Heart right ventricle (tissue), 2 donors: ENCODE results near the gene MKLN1.

GRCh38 chr7:130915265-130916154 is 181.5 kb upstream of the KLF14 start:
- PRO-cap, 2 experiments, result peak in 1 of 2 experiments; most common minus-strand start chr7:130915675 (in 1)

DNA sequence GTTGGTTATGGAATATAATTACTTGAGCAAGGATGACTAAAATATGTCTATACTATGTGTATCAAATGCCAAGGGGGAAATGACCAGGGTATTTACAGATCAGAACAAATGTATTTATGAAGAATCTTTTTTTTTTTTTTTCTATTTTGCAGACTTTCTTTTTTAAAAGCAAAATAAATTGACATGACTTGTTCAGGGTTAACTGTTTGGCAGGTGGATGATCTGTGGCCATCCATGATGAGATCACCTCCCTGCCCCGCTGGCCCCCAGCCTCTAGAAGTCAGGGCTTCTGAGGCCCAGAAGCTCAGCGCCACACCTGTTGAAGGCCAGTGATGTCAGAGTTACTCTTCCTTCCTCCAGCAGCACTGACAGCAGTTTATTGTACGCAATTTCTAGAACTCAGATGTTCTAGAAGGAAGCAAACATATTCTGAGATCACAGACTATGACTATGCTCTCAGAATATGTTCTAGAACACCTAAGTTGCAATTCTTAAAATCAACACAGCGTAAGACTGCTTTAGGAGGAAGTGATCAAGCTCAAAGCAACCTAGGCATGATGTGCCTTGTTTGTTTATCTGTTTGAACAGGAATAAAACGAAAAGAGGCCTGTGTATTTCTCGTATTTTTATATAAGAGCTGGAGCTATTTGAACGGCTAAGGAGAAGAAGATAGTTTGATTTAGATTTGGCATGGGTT is 196.2 kb upstream of the KLF14 start:
- PRO-cap, 2 experiments, result no peak in any of the 2 experiments

- PRO-cap, 2 experiments, result no peak in any of the 2 experiments
Measured at GRCh38 chr7:130947697-130948373, 213.8 kb upstream of the KLF14 start.

GRCh38 chr7:130957195-130957548 is 223.2 kb upstream of the KLF14 start:
- PRO-cap, 2 experiments, result no peak in any of the 2 experiments

DNA sequence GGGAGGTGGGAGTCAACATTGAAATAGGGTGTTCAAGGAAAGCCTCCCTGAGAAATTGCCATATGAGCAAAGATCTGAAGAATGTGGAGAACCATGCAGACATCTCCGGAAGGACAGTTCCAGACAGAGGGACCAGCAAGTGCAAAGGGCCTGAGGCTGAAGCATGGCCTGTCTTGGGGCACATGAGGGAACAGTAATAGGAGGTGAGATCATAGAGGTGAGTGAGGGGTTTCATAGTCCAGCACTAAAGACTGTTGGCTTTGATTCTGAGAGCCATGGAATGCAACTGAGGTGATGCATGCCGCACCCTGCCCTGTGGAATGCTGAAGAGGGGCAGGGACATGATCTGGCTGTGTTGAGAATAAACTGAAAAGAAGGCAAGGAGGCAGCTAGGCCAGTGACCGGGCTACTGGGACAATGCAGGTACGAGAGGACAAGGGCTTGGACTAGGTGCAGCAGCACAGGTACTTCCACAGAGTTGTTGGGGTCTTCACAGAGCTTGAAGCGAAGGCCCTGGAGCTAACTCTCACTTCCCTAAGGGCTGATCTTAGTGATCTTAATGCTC is 253.1 kb upstream of the KLF14 start:
- PRO-cap, 2 experiments, result no peak in any of the 2 experiments

DNA sequence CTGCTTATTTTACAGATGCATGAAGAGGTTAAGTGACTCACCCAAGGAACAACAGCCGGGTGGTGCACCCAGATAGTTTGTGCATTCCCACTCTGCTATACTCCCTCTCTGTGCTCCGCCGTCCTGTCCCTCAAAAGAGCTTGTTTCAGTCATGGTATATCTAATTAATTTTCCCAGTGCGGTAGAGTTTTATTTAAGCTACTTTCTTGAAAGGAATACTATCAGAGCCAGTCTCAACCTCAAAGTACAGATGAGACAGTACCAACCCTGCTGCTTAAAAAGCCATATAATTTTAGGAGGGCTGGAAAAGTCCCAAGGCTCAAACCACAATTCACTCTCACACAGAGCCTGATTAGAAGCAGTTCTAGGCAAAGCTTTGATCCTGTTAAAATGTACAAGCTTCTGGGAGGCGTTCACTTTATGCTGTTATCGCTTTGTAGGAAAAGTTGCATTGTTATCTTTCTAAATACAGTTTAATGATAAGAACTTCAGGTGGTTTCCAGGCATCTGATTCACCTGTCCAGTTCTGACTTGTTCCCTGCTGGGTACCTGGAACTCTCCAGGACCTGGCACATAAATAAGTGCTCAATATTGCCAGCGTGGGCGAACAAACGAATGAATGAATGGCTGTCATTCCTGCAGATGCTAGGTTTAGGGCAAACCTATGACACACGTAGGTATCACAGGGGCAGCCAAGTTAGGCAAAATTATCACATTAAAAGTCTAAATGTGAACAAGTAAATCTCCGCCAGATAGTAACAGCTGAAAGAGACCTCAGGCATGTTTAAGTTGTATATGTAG is 261.6 kb upstream of the KLF14 start:
- PRO-cap, 2 experiments, result no peak in any of the 2 experiments

- PRO-cap, 2 experiments, result no peak in any of the 2 experiments
Measured at GRCh38 chr7:131013145-131013466, 279.1 kb upstream of the KLF14 start.

GRCh38 chr7:131033429-131033894 is 294.2 kb upstream of the MKLN1 start:
- PRO-cap, 2 experiments, result no peak in any of the 2 experiments

- PRO-cap, 2 experiments, result no peak in any of the 2 experiments
Measured at GRCh38 chr7:131044861-131045104, 282.9 kb upstream of the MKLN1 start.

DNA sequence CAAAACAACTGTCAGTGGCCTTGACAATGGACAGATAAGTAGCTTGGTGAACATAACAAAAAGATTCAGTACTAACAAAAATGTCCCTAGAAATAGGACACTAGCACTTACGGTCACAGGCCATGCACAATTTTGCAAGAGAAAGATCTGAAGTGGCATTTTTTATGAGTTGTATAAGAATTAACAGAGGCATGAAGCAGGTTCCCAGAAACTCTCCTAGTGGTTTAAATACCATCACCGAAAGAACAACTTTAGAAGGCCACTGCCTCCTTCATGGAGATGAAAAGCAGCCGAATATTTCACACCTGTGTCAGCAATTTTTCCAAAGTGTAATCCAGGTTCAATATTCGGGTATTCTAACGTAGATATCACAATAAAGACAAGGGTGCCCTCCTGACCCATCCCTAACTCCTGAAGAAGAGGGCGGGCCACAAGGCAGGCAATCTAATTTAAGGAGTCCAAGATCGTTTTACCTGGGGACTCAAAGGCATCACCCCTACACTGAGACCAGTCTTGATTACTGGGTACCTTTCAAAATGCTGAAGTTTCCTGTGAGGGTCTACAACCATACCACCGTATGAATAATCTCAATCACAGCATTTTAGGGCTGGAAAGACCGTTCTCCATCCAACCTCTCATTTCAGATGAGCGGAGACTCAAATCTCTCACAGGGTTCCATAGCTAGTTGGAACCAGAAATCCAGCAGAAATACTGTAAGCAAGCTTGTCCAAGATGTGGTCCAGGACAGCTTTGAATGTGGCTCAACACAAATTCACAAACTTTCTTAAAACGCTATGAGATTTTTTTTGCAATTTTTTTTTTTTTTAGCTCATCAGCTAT is 231.0 kb upstream of the MKLN1 start:
- PRO-cap, 2 experiments, result no peak in any of the 2 experiments

GRCh38 chr7:131099241-131099499 is 228.5 kb upstream of the MKLN1 start:
- PRO-cap, 2 experiments, result no peak in any of the 2 experiments

DNA sequence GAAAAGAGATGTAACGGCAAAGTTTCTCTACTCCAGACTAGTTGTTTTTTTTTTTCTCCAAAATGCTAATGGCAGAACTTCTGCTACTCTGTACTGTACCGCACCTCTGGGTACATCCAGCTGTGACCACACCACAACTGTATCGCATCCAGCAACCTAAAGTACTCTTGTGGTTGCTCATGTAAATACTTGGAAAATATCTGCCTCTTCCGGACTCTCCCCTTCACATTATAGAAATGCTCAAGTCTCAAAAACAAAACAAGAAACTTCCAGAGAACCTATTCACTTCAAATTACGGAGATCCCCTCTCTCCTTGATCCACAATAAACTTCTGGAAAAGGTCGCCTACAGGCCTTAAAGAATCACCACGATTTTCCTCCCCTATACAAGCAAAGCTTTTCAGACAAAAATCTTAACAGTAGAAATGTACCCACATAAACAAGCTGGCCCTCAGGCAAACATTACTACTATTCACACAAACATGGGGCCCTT is 223.0 kb upstream of the MKLN1 start:
- PRO-cap, 2 experiments, result no peak in any of the 2 experiments

DNA sequence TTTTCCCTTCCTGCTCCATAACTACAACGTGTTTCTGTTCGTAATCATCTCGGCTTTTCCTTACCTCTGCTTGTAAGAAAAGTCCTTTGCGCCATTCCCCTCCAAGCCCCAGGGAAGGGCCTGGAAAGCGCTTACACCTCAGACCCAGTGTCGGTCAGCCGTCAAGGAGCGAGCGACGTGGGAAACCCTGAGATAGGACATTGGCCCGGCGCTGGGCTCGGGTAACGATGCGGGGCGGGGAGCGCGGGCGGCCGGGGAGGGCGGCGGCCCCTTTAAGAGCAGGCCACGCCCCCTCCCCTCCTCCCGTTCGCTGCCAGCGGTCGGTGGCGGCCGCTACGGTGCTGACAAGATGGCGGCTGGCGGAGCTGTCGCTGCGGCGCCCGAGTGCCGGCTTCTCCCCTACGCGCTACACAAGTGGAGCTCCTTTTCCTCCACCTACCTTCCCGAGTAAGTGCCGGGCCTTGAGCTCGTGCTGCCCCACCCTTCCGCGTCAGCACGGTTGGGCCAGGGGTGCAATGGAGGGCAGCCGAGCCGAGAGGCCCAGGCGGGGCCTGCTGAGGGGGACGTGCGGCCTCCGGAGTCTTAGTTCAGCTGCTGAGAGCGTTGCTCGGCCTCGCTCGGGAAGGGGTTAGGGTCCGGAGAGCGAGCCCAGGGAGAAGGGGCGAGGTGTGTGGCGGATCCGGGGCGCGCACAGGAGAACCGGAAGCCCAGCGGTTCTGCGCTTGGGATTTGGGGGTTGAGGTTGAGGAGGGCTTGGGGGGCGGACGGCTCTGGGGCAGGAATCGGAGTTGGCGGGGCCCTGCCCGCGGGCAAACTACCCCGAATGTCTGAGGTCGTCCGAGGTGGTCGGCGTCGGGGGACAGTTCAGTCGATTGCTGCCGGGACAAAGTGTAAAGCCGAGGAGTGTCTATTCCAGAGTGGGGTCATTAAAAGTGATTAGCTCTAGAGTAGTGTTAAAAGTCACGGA is at the start of gene MKLN1:
Gene MKLN1, plus strand, starts transcription at position 326 of the 967 bp plus-strand sequence.
- PRO-cap, 2 experiments, result peak in 2 of 2 experiments; most common plus-strand start position 344 of the sequence (in 2); most common minus-strand start position 149 of the sequence (in 1)

DNA sequence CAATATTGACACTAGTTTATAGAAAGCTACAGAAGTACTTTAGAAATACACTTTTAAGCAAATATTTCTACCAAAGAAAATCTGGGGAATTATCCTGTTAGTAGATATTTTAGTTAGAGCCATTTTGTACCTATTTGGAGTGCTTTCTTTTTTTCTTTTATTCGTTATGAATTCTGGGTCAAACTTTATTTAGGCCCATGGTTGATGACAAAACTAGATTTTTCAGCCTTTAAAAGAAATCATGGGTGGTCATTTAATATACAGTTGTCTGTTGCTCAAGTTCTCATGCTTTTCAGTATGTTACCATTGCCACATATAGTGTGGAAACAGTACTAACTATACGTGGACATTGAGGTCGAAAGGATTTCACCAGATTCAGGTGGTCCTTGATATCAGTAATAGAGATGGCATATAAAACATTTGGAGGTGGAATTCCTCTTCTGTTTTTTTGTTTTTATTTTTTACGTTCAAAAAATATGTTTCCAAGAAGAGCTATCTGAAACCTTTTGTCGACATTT is 89.6 kb downstream of the MKLN1 start:
- PRO-cap, 2 experiments, result no peak in any of the 2 experiments

DNA sequence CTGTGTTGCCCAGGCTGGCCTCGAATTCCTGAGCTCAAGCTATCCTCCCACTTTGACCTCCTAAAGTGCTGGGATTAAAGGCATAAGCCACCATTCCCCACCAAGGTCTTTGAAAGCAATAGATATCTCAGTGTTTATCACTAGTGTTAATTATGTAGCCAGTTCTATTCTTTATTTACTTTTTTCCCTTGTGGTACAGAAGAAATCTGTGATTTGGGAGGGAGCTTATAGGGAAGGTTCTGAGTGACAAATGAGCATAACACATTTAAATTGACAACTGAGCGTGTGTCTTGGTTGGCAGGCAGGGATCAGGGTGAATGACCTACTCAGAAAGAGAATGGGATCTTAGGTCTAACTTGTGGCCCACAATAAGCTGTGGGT is 57.8 kb downstream of the PODXL start:
- PRO-cap, 2 experiments, result no peak in any of the 2 experiments

DNA sequence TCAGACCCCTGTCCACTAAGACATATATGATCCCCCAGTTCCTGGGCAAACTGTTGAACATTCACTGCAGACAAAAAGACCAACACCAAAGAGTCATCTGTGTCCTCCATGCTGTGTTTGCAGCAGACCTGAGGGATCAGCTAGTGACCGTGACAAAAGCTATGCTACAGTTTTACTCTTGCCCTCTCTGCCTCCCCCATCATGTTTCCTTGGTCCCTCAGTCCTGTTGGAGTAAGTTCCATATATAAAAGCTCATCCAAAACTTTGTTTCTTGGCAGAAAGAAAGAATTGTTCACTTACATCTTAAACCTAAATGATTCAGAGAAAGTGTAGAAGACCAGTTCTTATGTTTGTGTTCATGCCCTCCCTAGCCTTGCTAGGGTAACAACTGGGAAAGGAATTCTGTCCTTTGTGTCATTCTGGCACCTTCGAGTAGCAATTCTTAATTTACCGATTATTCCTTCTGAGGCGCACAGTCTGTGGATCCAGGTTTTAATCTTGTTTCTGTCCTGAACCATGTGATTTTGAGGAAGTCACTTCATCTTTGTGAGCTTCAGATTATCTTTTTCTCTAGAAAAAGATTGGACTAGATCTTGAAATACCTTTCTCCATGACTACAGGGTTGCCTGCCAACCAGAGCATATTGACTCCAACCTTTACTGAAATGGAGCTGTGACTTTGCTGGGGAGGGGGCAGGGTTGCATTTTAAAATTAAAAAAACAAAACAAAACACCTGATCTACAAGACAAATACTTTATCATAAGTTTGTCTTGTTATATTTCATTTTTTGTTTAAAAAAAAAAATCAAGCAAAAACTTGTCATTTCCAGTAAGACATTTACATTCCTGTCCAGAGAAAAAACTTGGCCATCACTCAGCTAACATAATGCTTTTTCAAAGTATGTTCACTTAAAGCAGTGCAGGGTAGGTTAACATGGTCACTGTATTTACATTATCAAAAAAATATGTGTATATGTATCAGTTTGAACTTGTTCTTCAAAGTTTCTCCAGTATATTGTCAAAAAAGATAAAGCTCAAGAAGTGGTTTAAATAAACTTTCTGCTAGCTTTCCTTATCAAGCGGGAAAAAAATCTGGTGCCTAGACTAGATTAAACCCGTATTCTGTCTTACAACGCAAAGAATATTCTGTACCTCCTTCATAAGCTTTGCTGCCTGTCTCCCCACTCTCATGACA is 55.6 kb downstream of the PODXL start:
- PRO-cap, 2 experiments, result no peak in any of the 2 experiments

GRCh38 chr7:131506210-131506471 is 50.3 kb downstream of the PODXL start:
- PRO-cap, 2 experiments, result no peak in any of the 2 experiments

DNA sequence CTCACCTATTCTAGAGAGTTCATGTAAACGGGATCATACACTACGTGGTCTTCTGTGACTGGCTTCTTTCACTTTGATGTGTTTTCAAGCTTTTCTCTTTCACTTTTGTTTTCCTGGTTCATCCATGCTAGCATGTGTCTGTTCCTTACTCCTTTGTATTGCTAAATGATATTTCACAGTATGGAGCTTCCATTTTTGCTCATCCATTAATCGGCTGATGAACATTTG is 33.8 kb downstream of the PODXL start:
- PRO-cap, 2 experiments, result no peak in any of the 2 experiments

DNA sequence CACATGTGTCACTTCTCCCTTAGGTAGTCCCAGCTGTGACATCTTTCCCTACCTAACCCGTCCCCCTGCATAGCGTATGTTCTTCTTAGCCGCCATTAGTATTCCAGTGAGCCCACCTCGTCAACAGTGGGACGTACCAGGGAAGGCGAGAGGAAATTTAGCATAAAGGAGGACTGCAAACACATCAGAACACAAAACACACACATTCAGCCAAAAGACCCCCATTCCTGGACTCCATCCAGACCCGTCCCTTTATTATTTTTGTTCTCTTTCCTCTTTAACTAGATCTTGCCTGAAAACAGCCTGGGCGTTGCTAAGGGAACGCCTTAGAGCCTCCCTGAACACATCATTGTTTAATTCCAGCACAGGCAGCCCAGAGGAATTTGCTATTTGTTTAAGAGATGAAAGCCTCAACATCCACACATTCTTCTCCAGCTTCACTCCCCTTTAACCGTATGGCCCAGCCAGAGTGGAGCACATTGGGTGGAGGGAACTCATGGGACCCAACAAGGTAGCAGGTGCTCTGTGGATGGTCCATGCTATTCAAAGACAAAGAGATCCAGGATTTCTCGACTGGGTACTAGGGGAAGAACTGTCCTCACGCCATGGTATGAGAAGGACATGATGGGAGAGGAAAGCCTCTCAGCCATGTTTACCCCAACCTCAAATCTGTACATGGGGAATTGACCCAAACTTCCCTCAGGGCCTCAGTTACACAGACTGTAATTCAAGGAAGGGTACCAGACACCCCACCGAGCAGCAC is 44.2 kb upstream of the PODXL start:
- PRO-cap, 2 experiments, result no peak in any of the 2 experiments

DNA sequence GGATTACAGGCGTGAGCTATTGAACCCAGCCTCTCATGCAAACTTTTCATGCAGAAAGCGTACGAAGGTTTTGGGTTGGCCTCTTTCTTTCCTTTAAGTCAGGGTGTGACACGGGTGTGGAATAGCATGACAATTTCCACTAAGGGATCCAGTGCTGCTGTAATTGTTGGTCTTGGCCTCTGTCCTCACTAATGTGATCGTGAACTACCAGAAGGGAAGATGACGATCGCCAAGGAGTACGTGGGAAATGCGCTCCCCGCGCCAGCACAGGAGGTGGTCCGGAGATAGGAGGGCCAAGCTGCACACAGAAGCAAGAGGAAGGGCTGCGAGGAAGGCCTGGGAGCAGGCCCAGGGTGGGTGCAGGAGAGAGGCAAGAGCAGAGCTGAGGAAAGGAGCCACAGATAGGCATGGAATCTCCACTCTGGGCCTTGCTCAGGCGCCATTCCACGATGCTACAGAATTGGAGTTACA is 79.7 kb upstream of the PODXL start:
- PRO-cap, 2 experiments, result peak in 1 of 2 experiments; most common plus-strand start position 232 of the sequence (in 1); most common minus-strand start position 59 of the sequence (in 1)